Body of pancreas (tissue), 2 donors: ENCODE measurements around a stretch of chr7.

- PRO-cap = no peak
- RAMPAGE, long total RNA, 2 experiments = no peak in any of the 2 experiments
Observed at GRCh38 chr7:106420360-106420730, 135.6 kb upstream of the NAMPT start.

GRCh38 chr7:106420731-106421293 is 136.0 kb upstream of the NAMPT start:
- PRO-cap = no peak
- RAMPAGE, long total RNA, 2 experiments = no peak in any of the 2 experiments

DNA sequence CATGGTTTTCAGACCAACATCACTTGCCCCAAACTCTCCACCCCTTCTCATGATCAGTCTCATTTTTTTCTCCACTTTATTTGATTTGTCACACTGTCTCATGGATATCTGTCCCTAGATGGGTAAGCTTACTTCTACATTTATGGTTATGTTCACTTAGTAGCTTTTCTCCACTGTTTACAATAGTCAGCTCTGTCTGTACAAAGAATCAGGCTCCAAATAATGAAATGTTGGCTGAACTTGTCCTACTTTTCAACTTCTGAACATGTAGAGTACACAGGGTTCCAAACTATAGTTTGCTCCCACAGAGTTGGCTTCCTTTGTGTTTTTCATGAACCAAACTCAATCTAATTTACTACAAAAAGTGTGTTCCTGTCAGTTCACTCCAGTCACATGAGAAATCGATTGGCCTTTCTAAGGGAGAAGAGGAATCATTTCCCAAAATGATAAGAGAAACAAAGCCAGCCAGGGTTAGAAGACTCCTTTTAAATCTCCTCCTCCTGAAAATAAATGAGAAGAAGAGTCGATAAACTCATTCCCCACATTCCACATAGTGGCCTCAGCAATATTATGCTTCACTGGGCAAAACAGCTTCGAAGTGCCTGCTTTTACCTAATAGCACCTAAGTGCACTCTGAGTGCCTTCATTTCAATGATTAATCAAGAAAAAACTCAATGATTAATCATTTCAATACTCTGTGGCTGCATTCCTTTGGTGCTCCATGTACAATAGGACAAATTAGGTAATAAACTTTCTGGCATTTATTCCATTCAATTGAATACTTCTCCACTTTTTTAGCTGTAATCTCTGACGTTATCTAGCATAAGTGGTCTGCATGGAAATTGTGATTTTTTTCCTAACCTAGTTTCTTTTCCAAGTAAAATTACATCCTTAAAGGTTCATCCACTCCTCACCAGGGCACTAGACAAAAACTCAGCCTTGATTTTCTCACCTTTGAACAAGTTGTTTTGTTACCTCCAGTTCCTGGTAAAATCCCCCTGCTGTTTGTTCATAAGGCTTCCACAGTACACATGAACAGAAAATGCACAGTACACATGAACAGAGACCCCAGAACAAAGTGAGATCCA is 174.7 kb downstream of the CCDC71L start:
- PRO-cap = no peak
- RAMPAGE, long total RNA, 2 experiments = no peak in any of the 2 experiments

DNA sequence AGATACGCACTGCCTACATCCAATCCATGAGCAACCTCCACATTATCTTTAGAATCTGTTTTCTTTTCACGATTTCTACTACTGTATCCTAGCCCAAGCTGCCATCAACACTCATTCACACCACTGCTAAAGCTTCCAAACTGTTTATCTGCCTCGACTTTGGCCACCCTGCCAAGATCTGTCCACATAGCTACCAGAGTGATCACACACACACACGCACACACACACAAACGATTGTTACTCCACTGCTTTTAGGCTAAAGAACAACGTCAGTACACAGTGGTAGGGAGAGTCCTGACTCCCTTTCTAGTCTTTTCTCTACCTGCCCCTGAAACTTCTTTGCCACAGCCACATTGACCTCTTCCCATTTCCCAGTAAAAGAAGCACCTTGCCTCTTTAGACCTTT is 142.0 kb downstream of the CCDC71L start:
- PRO-cap = no peak
- RAMPAGE, long total RNA, 2 experiments = no peak in any of the 2 experiments

DNA sequence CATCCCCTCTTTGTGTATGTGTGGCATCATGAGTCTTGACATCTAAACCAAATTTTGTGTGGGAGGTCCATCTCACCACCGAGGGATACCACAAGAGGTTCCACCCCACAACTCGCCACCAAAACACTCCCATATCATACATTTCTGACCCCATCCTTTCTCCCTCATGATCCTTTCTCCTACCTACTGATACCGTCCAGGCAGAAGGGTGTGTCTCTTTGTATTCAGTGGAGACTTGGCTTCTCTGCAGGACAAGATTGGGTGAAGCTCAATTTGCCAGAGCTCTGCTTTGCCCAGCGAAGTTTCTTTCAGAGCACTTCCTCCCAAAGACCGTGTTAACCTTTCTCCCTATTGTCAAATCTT is 71.2 kb upstream of the CCDC71L start:
- PRO-cap = no peak
- RAMPAGE, long total RNA, 2 experiments = no peak in any of the 2 experiments

DNA sequence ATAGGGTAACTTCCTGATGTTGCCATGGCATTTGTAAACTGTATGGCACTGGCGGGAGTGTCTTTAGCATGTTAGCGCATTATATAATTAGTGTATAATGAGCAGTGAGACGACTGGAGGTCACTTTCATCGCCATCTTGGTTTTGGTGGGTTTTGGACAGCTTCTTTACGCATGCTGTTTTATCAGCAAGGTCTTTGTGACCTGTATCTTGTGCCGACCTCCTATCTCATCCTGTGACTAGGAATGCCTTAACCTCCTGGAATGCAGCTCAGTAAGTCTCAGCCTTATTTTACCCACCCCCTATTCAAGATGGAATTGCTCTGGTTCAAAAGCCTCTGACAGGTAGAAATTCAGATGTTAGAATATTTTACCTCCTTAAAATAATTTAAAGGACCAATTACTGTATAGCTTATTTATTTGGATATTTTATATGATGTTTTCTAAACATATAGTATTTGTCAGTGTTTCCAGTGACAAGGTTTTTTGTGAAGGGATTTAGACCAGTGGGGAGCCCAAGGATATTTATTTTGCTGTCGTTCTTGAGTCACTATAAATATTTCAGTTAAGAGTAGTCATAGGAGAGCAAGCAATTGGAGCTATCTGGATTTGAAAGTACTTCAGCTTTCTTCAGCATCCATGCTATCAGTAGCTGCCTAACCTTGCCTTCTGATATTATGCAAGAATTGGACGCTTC is 90.0 kb upstream of the PIK3CG start:
- PRO-cap = no peak
- RAMPAGE, long total RNA, 2 experiments = no peak in any of the 2 experiments

GRCh38 chr7:106775737-106776452 is 89.2 kb upstream of the PIK3CG start:
- PRO-cap = no peak
- RAMPAGE, long total RNA, 2 experiments = no peak in any of the 2 experiments

DNA sequence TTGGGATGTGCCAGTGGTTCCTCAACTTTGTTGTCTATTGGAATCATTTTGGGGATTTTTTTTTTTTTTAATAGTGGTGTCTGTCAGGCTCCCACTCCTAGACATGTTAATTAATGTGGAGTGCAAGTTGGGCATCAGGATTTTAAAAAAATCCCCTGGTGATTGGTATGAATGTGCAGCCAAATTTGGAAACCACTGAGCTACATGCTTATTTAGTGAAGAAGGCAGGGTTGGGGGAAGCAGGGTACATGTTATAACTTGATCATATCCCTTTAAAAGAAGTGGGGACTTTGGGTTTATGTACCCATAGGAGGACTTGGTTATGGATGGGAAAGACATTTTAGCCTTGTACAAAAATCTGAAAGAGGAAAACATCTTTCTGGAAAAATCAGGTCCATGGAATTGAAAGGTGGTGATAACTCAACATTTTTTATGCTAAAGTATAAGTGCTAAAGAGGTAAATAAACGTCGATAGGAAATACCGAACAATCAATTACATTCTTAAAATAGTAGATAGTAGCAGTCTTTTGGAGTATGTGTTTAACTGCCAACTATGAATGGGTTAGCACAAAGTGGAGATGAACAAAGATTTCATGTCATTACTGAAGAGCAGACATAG is 34.2 kb downstream of the HBP1 start:
- PRO-cap = no peak
- RAMPAGE, long total RNA, 2 experiments = no peak in any of the 2 experiments

DNA sequence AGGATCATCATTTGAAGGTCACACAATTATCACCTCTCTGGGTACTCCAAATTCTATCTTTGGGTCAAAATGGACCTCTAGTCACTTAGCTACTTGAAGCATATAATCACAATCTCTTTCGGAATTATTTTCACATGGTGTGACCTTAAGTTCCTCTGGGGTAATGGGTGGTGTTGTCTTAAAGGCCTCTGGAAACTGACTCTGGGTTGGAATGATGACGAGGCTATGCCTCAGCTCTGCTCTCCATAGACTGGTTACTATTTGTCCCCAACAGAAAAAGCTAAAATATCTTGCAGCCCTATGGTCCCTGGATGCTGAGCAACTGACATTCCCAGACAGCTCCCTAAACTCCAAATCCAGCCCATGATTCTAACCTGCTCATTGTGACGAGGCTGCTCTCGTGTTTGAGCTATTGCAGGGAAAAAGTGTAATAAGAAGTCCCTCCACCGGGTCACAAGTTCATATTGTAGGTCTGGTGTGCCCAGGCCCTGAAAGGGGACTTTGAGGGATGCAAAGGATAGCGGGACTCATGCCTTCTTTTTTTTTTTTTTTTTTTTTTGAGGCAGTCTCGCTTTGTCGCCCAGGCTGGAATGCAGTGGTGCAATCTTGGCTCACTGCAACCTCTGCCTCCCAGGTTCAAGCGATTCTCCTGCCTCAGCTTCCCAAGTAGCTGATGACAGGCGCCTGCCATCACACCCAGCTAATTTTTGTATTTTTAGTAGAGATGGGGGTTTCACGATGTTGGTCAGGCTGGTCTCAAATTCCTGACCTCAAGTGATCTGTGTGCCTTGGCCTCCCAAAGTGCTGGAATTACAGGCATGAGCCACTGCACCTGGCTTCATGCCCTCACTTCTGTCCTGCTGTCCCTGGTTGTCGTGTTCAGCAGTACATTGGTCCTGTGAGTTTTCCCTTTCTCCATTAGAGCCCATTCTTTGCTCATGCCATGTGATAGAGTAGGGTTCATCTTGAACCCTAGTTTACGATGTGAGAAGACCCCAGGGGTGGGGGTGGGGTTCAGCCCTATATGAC is 51.8 kb downstream of the HBP1 start:
- PRO-cap = no peak
- RAMPAGE, long total RNA, 2 experiments = no peak in any of the 2 experiments

GRCh38 chr7:107318547-107319290 is 149.9 kb downstream of the HBP1 start:
- PRO-cap = no peak
- RAMPAGE, long total RNA, 2 experiments = no peak in any of the 2 experiments

- PRO-cap = no peak
- RAMPAGE, long total RNA, 2 experiments = no peak in any of the 2 experiments
Observed at GRCh38 chr7:107507839-107508983, 38.4 kb downstream of the GPR22 start.

DNA sequence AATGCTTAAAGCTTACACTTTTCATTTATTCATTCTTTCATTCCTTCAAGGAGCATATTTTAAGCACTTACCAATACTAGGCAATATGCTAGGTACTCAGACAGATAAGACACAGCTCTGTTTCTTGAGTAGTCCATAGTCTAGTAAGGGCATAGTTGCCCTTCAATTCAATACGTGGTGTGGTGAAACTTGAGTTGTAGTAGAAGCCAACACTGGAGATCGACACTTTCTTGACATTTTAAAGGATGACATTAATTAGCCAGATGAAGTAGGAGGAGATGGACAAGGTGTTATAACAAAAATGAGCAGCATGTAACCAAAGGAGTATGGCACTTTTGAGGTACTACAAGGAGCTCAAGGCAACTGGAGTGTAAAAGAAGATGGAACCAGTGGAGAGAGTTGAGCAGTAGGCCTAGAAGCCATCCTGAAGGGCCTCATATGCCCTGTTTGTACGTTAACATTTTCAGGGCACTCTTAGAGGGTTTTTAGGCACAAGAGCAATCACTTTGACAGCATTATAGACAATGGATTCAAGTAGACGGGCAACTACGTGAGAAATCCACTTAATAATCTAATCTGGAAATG is 28.9 kb downstream of the BCAP29 start:
- PRO-cap = no peak
- RAMPAGE, long total RNA, 2 experiments = start-site peak on the plus strand in 1 of 2 experiments, centred at position 339 of the sequence, 9 reads per replicate

GRCh38 chr7:107638570-107639390 is 21.8 kb upstream of the SLC26A4 start:
- PRO-cap = no peak
- RAMPAGE, long total RNA, 2 experiments = no peak in any of the 2 experiments

DNA sequence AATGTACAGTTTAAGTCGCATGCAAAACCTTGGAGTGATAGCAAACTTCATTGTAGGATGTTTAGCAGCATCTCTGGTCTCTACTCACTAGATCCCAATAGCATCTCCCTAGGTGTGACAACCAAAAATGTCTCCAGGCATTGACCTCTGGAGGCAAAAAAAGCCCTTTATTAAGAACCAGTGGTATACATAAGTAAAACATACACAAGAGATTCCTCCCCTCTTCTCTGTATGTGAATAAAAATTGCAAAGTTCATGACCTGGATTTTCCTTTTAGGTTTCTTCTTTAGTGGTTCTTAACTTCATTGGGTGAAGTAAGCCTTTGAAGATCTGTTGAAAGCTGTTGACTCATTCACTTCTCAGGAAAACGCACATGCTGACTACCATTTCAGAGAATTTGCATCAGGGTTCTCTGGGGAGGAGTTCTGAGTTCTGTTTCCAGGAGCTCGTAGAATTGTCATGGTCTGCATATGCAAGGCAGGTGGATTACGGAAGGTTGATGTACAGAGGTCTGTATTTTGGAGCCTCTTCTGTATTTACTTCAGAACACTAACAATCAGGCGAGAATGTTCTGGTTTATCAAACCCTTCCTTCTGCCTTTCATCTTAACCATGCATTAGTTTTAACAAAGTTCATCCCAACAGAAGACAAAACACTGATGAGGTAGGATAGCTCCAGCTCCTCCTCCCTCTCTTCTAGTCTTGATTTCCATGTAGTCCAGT is 993 bp upstream of the SLC26A4 start:
- PRO-cap = no peak
- RAMPAGE, long total RNA, 2 experiments = no peak in any of the 2 experiments

DNA sequence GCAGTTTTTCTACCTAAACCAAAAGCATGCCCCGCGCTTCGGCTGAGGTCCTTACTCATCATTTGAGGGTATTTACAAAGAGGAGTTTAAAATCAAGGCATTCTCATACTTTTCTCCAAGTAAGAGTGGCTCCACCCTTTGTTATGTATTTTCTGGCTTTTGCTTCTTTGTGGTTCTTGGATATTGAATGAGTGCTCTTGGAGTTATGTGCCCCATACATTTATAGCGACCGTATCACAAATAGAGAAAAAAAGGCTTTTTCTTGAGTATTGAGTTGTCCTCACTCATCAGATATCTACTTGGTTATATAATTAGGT is 735 bp downstream of the CBLL1 start:
- PRO-cap = no peak
- RAMPAGE, long total RNA, 2 experiments = no peak in any of the 2 experiments

DNA sequence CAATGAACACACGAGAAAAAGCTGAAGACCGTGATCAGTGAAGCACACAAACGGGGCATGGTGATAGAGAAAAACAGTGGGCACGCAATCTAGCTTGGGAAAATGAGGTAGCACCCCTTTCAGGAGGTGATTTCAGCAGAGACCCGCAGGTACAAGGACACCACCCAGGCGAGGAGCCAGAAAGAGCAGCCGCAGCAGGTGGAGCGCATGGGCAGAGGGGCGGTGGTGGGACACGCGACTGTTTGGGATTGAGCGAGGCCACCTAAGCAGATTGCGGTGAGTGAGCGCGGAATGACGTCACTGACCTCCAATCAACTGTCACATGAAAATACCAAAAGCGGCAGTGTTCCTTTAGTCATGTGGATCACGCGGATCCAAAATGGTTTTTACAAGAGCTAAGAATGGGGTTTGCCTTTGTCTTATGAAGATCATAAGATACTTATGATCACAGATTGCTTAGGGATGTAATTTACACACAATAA is 40.1 kb upstream of the SLC26A3 start:
- PRO-cap = no peak
- RAMPAGE, long total RNA, 2 experiments = no peak in any of the 2 experiments

- PRO-cap = no peak
- RAMPAGE, long total RNA, 2 experiments = no peak in any of the 2 experiments
Observed at GRCh38 chr7:107958509-107959078, 44.4 kb downstream of the LAMB1 start.

- PRO-cap = no peak
- RAMPAGE, long total RNA, 2 experiments = no peak in any of the 2 experiments
Observed at GRCh38 chr7:108308773-108309466, 147.3 kb downstream of the NRCAM start.

DNA sequence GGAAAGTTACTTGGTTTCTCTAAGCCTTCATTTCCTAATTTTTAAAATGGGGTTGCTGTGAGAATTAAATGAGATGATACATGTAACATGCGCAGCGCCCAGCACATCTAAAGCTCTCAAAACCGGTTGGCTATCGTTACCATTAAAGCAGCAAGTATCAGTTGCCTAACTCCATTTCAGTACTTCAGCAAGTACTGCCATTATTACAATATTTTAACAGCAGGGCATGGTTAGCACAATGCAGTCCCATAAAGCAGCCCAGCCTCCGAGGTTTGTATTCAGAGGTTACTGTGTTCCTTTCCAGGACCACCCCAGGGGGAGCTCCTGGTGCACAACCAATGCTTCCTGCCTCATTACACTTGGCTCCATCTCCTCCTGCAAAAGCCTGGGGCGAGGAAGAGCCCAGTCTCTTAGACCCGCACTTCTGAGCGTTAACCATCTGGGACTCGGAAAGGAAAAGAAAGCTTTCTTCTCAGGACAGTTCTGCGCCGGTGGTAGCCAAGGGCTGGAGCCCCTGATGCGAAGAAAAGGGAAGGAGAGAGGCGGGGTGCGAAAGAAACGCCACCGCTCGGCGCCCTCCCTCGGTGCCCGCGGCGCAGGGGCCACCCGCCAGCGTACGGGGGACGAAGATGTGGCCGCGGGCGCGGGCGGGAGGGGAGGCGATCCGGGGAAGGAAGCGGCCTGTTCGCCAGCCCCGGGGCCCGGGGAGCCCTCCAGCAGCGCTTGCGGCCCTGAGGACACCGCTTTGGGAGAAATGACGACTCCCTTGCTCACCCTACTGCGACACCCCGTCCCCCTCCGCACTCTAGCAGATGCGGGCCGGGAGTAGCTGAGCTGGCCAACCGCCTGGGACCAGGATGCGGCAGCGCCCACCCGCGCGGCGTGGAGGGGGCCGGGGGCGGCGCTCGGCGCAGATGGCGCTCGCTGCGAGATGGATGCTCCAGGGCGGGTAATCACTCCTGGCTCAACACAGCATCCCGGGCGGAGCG is 1.5 kb downstream of the NRCAM start:
- PRO-cap = bidirectional peak, plus-strand start at position 658 of the sequence, minus-strand start at position 595 of the sequence; bidirectional peak, plus-strand start at position 811 of the sequence, minus-strand start at position 777 of the sequence
- RAMPAGE, long total RNA, 2 experiments = no peak in any of the 2 experiments

- PRO-cap = unidirectional peak, minus-strand start at chr7:109363859
- RAMPAGE, long total RNA, 2 experiments = no peak in any of the 2 experiments
Observed at GRCh38 chr7:109363798-109364061, 794.1 kb downstream of the DNAJB9 start.